Spleen (tissue), 7 donors: ENCODE data around the genes TTC34 and ACTRT2.

DNA sequence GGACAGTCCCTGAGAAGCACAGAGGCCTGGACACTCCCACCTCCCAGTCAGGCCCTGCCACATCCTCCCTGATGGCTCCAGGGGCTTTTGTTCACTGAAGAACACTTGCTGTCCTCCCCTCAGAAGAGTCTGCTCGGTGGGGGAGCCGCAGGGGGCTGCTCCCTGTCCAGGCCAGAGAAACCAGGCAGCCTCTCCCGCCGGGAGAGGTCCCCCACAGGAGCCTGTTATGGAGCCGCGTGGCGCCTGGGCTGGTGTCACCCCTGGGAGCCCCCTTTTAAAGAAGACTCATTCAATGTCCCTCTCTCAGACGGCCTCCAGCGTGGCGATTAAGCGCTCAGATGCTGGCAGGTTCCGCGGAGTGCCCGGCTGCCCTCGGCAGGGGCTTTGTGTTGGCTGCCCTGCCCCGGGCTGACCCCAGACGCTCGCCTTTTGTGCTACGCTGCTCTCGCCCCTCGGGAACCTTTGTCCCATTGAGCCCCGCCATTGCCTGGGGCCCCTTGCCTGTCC is 43.1 kb downstream of the SKI start:
- PRO-cap, 4 experiments = no peak in any of the 4 experiments
- RAMPAGE, long total RNA, 4 experiments = no peak in any of the 4 experiments

DNA sequence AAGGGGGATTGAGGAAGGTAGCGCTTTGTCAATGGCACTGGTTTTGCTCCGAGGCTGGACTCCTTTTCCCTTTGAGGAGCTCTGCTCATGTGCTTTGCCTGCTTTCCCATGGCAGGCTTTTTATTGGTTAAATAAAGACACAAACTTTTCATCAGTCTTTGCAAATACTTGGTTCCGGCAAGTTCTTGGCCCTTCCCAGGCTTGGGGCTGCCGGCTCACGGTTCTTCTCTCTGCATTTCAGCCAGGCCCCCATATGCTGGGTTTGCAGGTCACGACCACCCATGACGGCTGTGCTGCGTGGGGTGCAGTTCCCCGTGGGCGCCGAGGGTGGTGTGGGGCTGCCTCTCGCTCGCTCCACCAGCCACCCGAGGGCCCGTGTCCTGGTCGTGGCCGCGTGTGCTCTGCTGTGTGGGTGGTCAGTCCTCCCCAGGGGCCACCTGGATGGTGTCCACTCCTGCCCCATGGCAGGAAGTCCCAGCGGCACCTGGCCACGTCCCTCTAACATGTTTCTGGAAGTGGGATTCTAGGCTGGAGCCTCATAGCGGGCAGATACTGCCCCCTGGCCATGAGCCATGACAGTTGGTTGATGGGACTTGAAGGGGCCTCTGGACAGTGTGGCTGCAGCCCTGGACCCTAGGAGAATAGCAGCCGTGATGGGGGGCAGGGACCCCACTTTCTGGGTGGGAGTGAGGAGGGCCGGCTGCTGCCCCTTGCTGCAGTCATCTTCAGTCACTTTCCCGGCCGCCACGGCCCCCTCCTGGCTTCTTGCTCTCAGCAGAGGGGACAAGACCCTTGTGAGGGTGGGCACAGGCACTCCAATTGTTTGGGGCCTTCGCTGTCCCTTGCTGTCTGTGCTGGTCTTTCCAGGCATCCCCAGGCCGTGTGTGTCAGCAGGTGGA is 46.2 kb downstream of the SKI start:
- PRO-cap, 4 experiments = peak in 1 of 4 experiments; most common minus-strand start position 354 of the sequence (in 1)
- RAMPAGE, long total RNA, 4 experiments = no peak in any of the 4 experiments

GRCh38 chr1:2288299-2288783 is 60.2 kb downstream of the SKI start:
- PRO-cap, 4 experiments = no peak in any of the 4 experiments
- RAMPAGE, long total RNA, 4 experiments = no peak in any of the 4 experiments

GRCh38 chr1:2290626-2291581 is 62.8 kb downstream of the SKI start:
- PRO-cap, 4 experiments = peak in 3 of 4 experiments; most common plus-strand start chr1:2290774 (in 2); most common minus-strand start chr1:2290798 (in 1)
- RAMPAGE, long total RNA, 4 experiments = no peak in any of the 4 experiments

- PRO-cap, 4 experiments = no peak in any of the 4 experiments
- RAMPAGE, long total RNA, 4 experiments = no peak in any of the 4 experiments
These were observed 80.1 kb downstream of the SKI start for GRCh38 chr1:2308029-2308775.

GRCh38 chr1:2308776-2309331 is 80.7 kb downstream of the SKI start:
- PRO-cap, 4 experiments = no peak in any of the 4 experiments
- RAMPAGE, long total RNA, 4 experiments = no peak in any of the 4 experiments

DNA sequence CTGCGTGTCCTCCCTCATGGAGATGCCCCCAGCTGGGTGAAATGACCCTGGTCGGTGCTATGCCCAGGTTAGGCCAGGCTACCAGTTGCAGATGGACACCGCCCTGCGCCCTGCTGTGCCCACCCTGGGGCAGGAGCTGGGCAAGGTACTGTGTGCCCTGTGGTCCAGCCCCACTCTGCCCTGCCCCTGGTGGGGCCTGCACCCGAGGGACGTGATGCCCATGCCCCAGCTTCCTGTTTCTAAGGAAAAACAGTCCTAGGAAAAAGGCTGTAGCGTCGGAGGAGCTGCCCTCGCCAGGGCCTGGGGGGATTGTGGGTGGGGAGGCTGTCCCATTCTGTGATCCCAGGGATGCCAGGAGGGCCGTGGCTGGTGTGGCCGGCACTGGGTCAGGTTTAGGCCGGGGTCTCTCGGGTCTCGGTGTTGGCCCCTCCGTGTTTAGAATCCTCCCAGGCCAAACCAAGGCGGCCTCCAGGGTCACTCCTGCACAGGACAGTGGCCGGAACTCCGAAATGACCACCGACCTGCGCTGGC is 77.5 kb downstream of the MORN1 start:
- PRO-cap, 4 experiments = no peak in any of the 4 experiments
- RAMPAGE, long total RNA, 4 experiments = no peak in any of the 4 experiments

DNA sequence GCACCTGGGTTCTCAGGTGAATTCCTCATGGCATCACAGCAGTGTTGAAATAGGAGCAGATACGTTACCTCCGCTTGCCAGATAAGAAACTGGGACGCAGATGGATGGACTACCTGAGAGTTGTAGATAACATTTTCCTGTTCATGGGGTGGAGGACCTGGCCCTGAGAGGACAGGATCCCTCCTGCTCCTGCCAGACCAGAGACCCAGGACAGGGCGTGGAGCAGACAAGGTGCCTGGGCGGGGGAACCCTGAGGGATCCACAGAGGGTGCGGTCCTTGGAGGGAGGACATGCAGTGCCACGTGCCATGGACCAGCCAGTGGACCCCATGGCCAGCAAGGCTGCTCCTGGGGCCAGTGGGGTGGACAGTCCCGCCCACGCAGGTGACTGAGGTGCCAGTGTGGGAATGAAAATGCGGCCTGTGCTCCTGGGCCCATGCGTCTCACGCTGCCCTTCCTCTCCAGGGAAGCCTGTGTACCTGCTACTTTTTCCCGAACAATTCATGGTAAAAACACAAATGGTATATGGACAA is 3.6 kb downstream of the RER1 start:
- PRO-cap, 4 experiments = no peak in any of the 4 experiments
- RAMPAGE, long total RNA, 4 experiments = no peak in any of the 4 experiments

DNA sequence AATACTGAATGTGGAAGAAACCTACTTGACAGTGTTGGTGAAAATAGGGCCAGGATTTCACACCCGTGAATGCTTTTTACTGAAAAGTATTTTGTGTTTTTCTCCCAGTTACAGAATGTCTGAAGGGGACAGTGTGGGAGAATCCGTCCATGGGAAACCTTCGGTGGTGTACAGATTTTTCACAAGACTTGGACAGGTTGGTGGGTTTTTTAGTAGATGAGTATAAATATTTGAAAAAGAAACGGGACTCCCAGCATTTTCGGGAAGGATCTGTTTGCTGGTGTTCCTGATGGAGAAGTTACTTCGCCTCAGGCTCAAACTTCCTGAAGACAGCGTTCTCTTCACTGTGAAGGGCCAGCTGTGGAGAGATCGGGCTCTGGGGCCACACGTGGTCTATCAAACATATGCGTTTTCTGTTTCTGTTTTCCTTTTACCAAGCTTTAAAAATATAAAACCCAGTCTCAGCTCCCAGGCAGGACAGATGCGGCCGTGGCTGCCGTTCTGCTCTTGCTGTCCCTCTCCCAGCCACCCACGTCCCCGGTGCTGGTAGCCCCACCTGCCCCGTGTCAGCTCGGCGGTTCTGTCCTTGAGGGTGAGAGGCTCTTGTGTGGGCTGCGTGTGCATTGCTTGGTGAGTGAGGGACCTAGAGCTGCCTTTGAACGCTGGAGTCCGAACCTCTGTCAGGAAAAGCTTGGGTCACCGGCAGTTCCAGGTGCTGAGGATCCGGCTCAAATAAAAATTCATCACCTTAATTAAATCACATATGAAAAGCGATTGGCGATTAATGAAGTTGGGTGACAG is 4.2 kb downstream of the RER1 start:
- PRO-cap, 4 experiments = no peak in any of the 4 experiments
- RAMPAGE, long total RNA, 4 experiments = no peak in any of the 4 experiments

- PRO-cap, 4 experiments = no peak in any of the 4 experiments
- RAMPAGE, long total RNA, 4 experiments = no peak in any of the 4 experiments
These were observed 7.5 kb downstream of the RER1 start for GRCh38 chr1:2399090-2399675.

GRCh38 chr1:2547463-2547678 is 8.8 kb upstream of the TNFRSF14 start:
- PRO-cap, 4 experiments = no peak in any of the 4 experiments
- RAMPAGE, long total RNA, 4 experiments = no peak in any of the 4 experiments

DNA sequence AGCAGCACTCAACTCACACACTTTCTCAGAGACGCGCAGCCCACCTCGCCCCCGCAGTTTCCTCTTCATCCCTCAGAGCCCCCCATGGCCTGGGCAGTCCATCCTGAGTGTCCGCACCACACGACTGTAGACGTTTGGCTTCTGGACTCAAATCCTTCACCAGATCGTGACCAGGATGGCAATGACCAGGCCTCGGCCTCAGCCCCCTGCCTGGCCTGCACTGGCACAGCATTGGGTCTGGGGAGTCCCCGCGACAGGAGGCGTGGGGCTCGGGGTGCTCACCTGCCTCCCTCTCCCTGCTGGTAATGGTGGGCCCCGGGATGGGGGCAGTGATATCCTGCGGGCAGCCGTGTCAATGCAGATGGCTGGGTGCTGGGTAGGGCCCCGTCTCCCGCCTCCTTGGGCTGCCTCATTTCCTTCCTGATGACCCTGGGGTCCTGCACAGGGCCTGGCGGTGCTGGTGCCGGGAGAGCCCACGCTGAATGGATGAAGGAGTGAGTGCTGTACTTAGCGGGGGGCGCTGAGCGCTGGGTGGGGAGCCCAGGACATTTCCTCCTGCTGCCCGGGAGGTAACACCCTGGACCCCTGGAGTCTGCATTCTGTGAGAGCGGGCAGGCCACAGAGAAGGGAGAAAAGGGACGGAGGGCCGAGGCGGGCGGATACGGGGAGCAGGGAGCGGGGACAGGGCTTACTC is 2.2 kb upstream of the TNFRSF14 start:
- PRO-cap, 4 experiments = no peak in any of the 4 experiments
- RAMPAGE, long total RNA, 4 experiments = start-site peak on the plus strand in 1 of 4 experiments, centred at position 452 of the sequence, 32 reads per replicate

DNA sequence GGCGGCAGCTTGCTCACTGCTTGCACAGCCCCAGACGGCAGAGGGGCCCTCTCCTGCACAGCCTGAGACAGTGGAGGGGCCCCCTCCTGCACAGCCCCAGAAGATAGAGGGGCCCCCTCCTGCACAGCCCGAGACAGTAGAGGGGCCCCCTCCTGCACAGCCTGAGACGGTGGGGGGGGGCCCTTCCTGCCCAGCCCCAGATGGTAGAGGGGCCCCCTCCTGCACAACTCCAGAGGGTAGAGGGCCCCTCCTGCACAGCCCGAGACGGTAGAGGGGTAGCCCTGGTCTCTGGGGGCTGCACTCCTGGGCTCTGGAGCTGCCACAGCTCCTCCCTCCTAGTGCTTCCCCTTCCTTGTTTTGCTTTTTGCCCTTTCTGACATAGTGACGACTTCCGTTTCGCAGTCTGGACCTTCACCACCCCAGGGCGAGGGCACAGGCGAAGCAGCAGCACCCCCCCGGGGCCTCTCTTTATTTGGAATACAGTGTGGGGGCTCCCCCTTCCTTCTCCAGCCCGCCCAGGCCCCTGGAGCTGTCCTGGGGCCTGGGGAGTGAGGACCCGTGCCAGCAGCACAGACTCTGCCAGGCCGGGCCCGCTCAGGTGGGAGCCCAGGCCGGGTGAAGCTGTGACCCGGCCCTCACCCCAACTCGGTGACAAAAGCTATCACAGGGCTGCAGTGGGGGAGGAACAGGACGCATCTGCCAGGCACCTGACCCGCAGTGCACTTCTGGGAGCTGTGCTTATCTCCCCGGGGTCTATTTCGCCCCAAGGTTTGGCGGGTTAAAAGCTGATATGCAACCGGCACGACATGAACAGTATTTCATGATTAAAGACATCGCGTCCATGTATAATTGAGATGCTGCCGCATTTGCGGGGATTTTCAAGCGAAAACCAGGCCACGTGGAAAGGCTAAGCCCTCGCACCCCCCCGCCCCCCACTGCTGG is 1.1 kb upstream of the PRXL2B start:
- PRO-cap, 4 experiments = peak in 4 of 4 experiments; most common plus-strand start position 422 of the sequence (in 4); most common minus-strand start position 647 of the sequence (in 3)
- RAMPAGE, long total RNA, 4 experiments = start-site peak on the plus strand in 1 of 4 experiments, centred at position 410 of the sequence, 14 reads per replicate

DNA sequence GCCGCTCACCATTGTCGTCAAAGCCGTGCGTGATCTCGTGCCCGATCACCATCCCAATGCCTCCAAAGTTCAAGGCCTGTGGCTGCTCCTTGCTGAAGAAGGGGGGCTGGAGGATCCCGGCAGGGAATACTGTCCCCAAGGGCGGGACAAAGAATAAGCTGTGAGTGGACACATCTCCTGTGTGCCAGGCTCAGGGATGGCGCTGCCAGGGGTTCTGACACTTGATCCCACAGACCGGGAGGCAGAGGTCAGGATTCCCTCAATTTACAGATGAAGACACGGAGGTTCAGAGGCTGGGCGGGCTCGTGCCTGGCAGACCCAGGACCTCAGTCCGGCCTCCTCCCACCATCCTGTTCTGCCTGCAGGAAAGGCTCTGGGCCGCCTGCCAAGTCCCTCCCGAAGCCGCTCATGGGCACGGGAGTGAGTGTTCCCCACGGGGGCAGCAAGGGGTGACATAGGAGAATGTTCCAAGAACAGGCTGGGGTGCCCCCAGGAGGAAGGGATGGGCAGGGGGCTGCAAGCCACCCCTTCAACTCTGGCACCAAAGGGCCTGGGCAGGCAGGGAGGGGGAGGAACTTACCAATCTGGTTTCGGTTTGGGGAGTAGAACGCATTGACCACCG is 7.3 kb downstream of the PRXL2B start:
- PRO-cap, 4 experiments = peak in 3 of 4 experiments; most common plus-strand start position 383 of the sequence (in 1); most common minus-strand start position 320 of the sequence (in 3)
- RAMPAGE, long total RNA, 4 experiments = start-site peak on the minus strand in 3 of 4 experiments, centred at positions 348 to 365 of the sequence, 5 to 25 reads per replicate

DNA sequence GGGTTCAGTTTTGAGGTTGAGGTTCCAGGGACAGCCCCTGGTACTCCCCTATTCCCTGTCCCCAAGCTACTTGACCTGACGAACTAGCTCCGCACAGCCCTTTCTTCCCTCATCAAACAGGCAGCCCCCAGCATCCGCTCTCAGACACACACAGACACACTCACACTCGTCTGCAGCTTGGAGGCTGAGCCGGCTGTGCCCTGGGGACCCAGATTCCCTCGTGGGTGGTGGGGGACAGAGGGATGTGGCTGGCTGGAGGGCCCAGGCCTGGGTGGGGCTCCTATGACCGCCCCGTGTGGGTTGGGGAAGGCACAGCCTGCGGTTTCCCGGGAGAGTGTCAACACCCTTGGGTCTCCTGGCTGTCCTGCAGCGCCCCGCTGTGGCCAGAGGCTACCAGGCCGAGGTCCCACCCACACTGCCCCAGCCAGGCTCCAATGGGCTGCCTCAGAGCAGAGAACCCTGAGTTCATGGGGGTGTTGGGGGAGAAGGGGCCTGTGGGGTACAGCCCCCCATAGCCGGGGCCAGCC is at the start of gene TTC34:
TSS of gene TTC34 (minus strand) at position 281 of the 527 bp plus-strand sequence.
- PRO-cap, 4 experiments = no peak in any of the 4 experiments
- RAMPAGE, long total RNA, 4 experiments = no peak in any of the 4 experiments

GRCh38 chr1:2813016-2813415 is 11.5 kb upstream of the TTC34 start:
- PRO-cap, 4 experiments = no peak in any of the 4 experiments
- RAMPAGE, long total RNA, 4 experiments = no peak in any of the 4 experiments

DNA sequence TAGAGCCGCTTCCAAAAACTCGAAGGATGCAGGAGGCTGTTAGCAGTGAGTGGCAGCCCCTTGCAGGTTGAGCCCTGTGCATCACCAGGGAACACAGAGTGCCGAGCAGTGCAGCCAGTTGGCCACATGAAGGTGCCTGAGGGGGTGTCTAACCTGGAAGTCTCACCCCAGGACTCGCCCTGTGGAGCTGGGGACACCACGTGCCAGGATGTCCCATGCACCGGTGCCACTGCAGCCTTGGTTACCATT is 17.0 kb upstream of the ACTRT2 start:
- PRO-cap, 4 experiments = peak in 1 of 4 experiments; most common plus-strand start position 96 of the sequence (in 1)
- RAMPAGE, long total RNA, 4 experiments = no peak in any of the 4 experiments

GRCh38 chr1:3021186-3021950 is at the start of gene ACTRT2:
Gene ACTRT2 (plus strand): TSS chr1:3021467.
- PRO-cap, 4 experiments = no peak in any of the 4 experiments
- RAMPAGE, long total RNA, 4 experiments = no peak in any of the 4 experiments

DNA sequence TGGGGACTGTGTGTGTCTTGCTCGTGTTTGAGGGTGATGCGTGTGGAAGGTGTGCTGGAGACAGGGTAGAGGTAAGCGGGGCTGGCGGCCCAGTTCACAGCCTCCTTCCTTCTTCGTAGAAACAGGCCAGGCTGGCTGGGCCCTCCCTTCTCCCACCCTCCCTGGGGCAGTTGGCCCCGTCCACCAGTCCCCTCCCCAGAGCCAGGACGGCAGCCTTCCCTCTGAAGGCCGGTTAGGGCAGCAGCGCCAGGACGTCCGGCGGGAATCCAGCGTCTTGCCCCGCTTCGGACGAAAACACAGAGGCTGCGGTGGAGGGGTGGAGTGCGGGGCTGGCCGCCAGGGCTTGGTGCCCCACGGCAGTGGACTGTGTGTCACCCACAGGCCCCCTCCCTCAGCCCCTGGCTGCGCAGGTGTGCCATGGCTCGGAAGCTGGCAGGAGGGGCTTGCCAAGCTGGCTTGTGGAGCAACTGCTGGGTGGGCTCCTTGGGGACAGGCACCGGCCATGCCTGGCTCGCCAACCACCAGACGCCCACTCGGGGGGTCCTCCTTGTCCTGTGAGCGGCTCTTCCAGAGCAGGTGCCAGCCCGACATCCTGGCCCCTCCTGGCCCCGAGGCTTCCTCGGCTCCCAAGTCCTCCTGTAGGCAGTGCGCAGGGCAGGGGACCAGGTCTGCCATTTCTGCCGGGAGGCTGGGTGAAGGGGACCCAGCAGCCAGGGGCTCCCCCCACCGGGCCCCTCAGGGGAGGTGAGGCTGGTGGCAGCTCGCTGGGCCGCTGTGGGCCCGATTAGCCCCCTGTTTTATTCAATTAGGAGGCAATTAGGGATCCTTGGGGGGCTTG is 3.7 kb downstream of the PRDM16 start:
- PRO-cap, 4 experiments = no peak in any of the 4 experiments
- RAMPAGE, long total RNA, 4 experiments = no peak in any of the 4 experiments

- PRO-cap, 4 experiments = no peak in any of the 4 experiments
- RAMPAGE, long total RNA, 4 experiments = no peak in any of the 4 experiments
These were observed 87.9 kb downstream of the PRDM16 start for GRCh38 chr1:3156784-3157479.